Right cardiac atrium (tissue), 1 donor: ENCODE measurements around the gene FAM184B.

DNA sequence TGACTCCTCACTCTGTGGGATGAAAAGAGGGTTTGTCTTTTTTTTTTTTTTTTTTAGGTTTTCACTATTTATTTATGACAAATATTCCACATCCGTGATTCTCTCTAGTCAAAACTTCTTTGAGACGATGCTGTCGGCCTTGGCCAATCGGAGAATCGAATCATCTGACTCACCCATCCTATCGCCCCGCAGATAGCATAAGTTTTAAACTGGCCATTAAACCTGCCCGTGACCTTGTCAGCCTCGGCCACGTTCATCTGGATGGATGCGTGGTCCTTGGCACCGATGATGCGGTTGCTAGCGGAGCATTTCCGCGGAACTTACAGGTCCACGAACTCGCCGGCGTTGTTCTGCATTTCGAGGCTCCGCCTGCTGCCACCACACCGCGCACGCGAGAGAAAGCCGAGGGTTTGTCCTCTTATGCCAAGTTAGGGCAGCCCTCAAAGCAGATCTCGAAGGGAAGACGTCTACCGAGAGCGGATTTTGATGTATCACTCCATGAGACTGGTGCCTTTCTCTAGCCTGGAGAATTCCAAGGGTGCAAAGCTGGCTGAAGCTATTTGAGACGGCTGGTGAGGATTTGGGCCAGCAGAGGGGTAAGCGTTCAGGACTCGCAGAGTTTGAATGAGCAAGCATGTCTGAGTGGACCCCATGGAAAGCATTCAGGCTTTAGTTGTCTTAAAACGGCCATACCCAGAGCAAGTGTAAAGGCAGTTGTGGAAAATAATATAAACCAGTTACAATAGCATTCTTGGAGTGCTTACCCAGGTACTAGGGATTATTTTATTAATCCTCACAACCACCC lies 30.1 kb upstream of the TAPT1 start:
- PRO-cap = no peak

GRCh38 chr4:16862610-16863330 lies 35.7 kb downstream of the LDB2 start:
- PRO-cap = no peak

GRCh38 chr4:16894441-16894865 lies 4.0 kb downstream of the LDB2 start:
- PRO-cap = bidirectional peak, plus-strand start at chr4:16894631, minus-strand start at chr4:16894579

DNA sequence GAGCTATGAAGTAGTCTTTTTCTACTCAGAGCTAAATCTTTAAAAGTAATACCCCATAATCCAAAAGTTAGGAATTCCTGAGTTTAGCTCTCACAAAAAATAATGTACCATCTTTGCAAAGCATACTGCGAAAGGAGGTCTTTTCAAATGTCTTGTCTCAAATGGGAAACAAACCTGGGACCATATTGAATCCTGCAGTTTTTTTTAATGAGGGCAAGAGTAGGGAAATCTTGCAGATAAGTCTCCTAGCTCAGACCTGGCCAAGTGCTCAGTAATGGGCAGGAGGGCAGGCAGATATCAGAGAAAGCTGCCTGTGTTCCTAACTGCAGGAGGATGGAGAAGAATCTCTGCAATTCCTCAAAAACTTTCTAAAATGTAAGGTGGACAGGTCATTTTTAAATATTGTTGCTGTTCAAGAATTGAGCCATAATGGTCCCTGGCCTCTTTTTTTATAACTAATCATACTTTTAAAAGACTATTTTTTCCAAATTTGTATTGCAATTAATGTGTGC lies 2.2 kb downstream of the LDB2 start:
- PRO-cap = bidirectional peak, plus-strand start at position 271 of the sequence, minus-strand start at position 270 of the sequence

GRCh38 chr4:16969511-16969653 lies 70.9 kb upstream of the LDB2 start:
- PRO-cap = no peak

GRCh38 chr4:17166747-17167498 lies 268.5 kb upstream of the LDB2 start:
- PRO-cap = no peak

- PRO-cap = no peak
Measured at GRCh38 chr4:17490550-17491163, 21.2 kb downstream of the QDPR start.

- PRO-cap = no peak
Measured at GRCh38 chr4:17549150-17549493, 27.9 kb upstream of the LAP3 start.

DNA sequence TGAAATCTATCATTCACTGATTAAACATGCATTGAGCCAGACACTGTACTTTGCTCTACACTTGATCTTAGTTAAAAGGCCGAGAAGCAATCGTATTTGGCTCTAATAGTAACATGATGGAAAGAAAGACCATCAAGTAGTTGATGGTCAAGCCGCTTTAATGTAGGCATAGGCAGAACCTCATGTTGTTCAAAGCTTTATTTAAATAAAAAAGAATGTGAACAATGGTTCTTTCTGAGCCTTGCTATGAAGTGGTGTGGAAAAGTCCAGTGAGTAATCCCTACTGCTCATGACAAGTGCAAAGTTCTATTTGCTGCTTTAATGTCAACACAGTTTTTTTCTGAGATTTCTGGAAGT lies 18.0 kb upstream of the LAP3 start:
- PRO-cap = no peak

DNA sequence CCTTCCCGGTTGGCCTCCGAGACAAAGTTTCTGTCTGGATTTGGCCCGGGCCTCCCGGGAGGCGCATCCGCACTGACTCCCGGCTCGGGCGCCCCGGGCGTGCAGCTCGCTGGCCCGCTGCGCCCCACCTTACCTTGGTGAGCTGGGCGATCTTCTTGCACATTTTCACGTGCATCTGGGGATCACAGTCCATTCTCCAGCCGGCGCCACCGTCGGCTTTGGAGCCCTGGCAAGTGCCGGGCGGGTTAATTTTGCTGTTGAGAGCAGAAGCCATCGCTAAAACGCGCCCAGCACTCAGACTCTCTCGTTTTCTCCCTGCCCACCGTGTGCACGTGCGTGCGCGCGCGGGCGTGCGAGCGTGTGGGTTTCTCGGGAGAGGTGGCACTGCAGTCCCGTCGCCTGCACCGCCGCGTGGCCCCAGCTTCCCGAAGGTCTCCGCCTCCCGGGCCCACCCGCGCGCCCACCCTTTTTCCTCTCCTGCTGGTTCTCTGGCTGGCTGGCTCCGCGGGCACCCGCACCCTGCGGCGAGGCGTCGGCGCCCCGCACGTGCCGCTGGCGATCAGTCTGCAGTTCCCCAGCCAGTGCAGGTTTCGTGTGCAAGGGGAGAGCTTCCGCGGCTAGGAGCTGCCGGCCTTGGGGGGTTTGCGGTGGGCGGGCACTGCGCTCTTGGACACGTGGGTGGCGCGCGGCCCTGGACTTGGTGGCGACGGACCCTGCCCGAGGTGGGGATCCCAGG lies at the start of gene FAM184B:
FAM184B (minus strand) TSS at position 596 of the 736 bp plus-strand sequence.
- PRO-cap = no peak

GRCh38 chr4:20253279-20253612 lies 1.5 kb downstream of the SLIT2 start:
- PRO-cap = no peak

DNA sequence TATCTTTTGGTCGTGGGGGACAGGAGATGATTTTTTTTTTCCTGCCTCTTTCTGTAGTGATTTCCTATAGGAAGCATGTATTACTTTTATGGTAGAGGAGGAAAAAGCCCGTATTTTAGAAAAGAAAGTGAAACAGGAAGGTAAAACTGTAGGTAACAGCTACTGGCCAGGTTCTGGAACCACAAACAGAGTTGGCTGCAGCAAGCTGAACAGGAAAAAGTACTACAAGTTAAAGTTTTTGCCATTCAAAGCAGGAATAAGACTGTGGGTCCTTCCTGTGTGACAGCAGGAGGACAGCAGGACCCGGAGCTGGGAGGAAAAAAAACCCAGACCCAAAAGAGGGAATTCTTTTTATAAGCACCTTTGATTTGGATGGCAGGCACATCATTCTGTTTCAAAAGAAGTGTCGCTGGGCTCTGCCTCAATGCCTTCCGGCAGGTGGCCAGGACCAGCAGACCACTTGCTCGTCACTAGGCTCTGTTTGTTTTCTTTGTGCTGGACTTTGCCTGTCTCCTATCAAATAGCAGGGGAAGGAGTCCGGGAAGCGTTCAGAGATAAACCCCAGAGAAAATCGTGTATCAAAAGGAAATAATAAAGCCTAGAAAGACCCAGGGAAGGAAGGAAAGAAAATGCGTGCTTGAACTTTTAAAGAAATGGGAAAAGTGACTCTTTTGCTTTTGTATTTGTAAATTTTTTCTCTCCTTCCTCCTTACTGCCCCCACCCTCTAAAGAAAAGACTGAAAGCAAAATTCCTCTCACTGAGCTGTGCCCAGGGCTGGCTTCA lies 277.8 kb downstream of the ADGRA3 start:
- PRO-cap = no peak

DNA sequence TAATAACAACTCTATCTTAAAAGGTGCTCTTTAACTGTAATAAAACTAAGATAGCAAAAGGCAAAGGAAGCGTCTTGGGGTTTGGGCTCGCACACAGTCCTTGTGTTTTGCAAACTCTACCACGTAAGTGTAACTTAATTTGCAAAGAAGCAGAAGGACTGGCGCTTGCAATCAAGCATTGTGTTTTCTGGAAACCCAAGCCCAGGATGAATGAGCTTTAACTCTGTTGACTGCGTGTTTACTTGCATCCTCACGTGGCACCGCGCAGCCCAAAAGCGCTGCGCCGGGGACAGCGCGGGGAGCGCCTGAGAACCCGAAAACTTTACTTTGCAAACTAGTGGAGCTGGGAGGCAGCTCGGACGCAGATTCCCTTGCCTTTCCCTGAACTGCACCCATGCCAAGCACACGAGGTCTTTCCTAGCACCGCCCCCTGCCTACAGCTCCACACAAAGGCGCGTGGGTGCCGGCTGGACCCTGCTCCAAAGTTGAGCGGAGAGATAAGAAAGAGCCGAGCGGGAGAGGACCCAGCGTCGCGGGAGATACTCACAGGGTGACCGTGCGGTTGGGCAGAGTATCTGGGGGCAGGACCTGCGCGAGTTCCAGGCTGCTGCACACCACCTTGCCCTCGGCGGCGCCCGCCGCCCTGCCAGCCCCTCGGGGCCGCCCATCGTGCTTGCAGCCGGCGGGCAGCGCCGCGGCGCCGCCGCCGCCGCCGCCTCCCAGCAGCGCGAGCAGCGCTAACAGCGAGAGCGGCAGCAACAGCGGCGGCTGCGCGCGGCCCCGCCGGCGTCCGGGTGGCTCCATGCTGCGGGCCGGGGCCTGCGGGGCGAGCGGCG lies 667 bp downstream of the ADGRA3 start:
- PRO-cap = bidirectional peak, plus-strand start at position 702 of the sequence, minus-strand start at position 390 of the sequence

GRCh38 chr4:22997219-22997869 lies 481.5 kb upstream of the ADGRA3 start:
- PRO-cap = no peak

GRCh38 chr4:23813489-23814698 lies 76.0 kb downstream of the PPARGC1A start:
- PRO-cap = no peak

DNA sequence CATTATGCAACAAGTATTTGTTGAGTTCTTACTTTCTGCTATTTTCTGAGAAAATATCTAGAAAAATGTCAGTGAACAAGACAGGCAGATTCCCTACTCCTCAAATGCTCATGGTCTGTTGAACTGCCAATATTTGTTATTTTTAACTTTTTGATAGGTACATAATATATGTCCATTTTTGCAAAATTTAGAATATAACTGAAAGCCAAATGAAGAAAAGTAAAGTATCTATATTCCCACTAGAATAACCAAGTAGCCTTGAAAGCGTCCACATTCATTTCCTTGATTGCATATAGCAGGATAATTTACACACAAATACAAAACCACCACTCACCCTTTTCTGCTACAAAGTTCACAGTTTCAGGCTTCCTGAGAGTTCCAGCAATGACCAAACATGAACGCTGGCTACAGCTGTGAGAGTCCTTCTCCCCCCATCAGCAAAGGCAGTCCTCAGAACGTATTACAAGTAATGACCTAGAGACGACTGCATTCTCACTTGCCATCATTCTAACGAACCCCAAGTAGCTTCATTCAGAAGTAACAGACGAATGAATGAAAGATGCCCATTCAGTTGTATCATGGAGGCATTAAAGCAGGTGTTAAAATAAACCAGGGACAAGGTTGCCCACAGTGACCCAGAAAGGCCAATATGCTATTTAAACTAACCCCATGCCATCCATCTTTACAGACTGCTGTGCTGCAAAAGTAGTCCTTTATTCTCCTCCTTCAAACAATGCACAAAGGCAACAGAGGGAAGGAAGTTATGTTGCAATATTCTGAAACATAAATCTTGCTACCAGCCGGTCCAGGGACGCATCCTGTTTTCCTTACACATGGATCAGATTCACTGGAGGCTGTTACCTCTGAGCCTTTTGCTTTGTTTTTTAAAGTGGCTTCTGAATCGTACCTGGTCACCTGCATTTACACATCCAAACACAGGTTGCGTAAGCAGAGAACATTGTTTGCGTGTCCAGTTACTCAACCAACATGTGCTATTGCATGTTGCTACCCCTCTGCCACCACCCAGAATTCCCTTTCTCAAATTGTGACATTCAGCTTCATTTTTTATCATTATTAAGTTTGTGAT lies 9.1 kb downstream of the PPARGC1A start:
- PRO-cap = no peak

DNA sequence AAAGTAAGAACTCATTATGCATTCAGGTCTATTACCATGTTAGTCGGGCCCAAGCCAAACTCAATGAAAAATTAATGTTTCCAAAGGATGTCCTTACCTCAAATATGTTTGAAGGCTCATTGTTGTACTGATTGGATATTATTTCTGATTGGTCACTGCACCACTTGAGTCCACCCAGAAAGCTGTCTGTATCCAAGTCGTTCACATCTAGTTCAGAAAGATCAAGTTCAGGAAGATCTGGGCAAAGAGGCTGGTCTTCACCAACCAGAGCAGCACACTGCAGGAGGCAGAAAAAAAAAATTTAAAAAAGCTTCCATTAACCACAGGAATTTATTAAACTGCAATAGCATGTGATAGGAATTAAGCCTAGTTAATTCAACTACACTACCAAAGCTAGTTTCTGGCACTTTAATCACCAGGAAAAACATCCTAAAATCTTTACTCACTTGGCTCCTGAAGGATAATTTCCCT lies 5.2 kb downstream of the PPARGC1A start:
- PRO-cap = no peak

DNA sequence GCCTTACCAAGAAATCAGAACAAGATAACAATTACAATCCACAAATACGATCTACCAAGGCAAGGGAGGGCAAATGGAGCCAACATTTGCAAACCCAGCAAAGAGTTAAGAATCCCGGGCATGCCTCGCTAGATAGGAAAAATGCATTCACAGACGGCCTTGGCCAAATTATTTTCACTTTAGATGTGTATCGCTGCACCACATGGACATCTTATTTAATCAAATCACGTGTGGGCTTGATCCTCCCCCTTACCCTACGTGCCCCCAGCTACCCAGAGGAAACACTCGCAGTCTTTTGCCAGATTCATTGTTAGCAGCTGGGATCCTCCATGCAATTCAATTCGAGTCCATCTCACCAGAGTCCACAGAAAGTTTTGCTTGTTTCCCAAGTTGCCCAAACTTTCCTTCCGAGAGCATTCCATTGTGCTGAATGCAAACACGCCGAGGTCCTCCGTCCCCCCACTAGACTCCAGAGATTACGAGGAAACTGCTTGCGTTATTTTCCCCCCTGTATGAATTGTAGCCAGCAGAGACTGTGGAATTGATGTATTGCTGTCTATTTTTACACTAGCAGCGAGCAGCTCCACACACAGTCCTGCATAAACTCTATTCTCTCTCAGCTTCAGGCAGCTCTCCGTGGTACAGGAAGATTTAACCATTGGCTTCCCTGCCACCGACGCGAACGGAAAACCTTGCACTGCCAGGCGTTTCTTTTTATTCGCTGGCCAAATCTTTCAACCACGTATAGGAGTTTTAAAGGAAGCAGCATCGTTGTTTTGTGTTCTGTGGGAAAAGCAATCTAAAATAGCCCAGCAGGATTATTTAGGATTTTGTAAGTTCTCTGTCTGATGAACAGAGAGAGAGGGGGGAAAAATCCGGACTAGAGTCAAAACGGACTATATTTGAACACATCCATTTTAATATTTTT lies 999 bp downstream of the PPARGC1A start:
- PRO-cap = bidirectional peak, plus-strand start at position 307 of the sequence, minus-strand start at position 292 of the sequence; bidirectional peak, plus-strand start at position 658 of the sequence, minus-strand start at position 615 of the sequence

DNA sequence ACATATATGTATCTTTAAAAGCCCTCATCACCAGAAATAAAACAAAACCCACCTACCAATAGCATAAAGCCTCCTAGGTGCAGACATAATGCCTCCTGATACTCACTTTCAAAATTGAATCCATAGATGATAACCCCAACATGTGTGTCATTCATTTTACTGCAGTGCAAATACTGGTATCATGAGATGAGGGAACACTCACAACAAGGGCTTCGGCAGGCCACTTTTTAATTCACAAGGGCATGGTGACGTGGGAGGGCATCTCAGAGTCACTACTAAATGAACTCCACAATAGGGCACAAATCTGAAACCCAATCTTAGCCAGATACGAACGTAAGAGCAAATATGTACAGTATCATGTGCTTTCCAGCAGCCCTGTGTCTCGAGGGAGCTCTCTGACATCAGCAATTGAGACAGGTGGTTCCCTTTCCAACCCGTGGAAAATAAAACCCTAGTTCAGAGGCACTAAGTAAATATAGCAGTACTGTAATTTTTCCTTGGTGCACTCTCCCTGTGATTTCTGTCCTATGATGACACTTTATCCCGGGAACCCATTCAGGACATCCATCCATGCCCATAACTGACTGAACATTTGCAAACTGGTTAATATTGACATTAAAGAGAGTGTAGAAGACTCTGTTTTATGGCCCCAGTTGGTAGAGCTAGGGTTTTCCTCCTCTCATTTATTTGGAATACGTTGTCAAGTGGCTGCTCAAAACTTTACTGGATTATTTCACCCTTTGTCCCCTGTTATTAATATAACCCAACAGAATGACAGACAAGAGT lies 14.2 kb upstream of the PPARGC1A start:
- PRO-cap = no peak

DNA sequence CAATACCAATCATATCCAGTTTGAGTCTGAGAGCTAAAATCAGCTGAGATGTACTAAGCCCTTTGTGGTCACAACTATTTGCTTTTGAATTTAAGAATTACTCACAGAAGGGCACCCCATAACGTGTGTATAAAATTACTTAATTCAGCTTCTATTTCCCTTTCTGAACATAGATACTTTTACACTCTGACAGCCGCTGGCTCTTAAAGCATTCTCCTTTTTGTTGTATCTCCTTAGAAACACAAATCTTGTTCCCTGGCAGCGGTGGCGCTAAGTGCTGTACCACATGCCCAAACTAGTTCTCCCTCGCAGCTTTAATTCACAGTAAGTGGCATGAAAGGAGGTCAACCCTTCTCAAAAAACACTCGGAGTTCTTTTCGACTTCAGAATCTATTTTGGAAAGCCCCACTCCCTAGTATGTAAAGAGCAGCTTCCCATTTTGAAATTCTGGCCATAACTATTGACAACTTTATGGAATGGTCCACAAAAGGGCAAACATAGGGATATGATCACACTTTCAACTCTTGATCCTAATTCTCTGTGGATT lies 14.9 kb upstream of the PPARGC1A start:
- PRO-cap = no peak